ENCODE results near the genes GRM6 and ZNF354C.

DNA sequence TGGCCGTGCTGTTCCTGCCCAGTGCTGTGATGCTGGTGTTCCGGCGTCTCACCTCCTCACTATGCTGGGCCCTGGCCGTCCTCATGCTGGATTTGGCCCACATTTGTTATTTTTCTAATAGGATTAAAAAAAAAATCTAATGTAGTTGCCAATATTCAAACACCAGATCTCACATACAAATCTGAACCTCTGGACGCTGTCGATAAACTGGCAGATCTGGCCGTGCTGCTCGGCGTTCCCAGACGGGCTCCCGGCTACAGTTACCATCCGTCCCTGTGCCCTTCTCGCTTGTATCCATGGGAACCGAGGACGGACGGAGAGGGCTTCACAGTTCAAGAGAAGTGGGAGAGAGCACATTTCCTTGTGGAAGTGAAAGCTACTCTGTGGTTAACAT, 6.2 kb upstream of the DBN1 start:
- RRBS, 2 experiments, result no CpG with 5 or more reads among the region's 16 CpGs

DNA sequence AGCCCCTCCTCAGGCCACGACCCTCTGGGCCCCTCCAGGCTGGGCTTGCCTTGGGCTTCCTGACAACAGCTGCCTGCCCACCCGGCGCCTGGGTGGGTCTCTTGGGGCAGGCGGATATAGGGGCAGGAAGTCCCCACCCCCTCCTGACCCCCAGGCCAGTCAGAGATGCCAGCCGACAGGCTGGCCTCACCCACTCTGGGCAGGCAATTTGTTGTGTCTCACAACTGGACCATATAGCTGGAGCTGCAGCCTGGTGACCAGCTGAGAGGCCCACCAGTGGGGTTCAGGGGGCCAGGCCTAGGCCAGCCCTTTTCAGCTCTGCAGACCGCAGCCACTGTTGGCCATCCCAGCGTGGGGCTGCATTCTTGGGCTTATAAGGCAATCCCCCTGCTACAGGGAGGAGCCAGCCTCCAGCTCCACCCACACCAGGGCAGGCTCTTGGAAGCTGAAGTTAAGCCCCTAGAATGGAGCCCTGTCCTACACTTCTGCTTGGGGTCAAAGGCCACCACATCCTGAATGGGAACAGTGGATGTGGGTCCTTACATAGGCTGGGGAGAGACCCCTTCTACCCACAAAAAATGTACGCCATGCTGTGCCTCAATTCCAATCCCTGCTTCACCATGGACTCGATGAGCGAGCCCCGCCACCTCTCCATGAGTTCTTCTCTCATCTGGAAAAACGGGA, 1.9 kb downstream of the PDLIM7 start:
- RRBS, 2 experiments, result no CpG with 5 or more reads among the region's 12 CpGs

DNA sequence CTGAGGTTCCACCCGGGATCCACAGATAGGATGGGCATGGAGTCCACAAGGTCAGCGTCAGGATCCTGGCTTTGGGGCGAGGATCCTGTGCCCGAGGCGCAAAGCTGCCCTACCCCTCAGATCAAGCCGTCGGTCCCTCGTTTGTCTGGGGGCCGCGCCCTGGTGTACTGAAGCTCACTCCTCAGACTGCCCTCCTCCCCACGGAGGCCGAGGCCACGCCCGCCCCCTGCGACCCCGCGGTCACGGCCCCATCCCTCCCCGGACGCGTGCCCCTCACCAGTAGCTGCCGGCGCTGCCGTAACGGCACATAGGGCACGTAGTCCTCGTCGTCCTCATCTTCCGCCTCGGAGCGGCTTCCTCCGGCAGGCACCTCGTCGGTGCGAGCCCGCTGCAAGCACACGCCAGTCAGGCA, 307 bp downstream of the DDX41 start:
- RRBS, 2 experiments, result 1 to 5% methylated on average over 11 of the region's 37 CpGs

- RRBS, 2 experiments, result no CpG with 5 or more reads among the region's 7 CpGs
These were observed 2.3 kb downstream of the B4GALT7 start for GRCh38 chr5:177602107-177602774.

- RRBS, 2 experiments, result no CpG with 5 or more reads among the region's 9 CpGs
These were observed 5.0 kb downstream of the B4GALT7 start for GRCh38 chr5:177604827-177605502.

- RRBS, 2 experiments, result no CpG with 5 or more reads among the region's 61 CpGs
These were observed 182.9 kb downstream of the B4GALT7 start for GRCh38 chr5:177782638-177783416.

GRCh38 chr5:177939183-177940129, 56.6 kb downstream of the PROP1 start:
- RRBS, 2 experiments, result no CpG with 5 or more reads among the region's 81 CpGs

DNA sequence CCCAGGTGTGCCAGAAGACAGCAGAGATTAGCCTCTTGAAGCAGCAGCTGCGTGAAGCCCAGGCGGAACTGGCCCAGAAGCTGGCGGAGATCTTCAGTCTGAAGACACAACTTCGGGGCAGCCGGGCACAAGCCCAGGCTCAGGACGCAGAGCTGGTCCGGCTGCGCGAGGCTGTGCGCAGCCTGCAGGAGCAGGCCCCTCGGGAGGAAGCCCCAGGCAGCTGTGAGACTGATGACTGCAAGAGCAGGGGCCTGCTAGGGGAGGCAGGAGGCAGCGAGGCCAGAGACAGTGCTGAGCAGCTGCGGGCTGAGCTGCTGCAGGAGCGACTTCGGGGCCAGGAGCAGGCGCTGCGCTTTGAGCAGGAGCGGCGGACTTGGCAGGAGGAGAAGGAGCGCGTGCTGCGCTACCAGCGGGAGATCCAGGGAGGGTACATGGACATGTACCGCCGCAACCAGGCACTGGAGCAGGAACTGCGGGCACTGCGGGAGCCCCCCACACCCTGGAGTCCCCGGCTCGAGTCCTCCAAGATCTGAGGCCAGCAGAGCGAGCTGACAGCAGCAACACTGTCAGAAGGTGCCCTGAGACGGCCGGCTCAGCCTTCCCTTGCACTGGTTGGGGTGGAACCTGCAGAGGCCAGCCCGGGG, 8.3 kb downstream of the N4BP3 start:
- RRBS, 2 experiments, result 77 to 78% methylated on average over 6 to 8 of the region's 33 CpGs

- RRBS, 2 experiments, result no CpG with 5 or more reads among the region's 3 CpGs
These were observed 5.6 kb downstream of the RMND5B start for GRCh38 chr5:178136438-178136878.

GRCh38 chr5:178206985-178207670, 2.8 kb downstream of the HNRNPAB start:
- RRBS, 2 experiments, result no CpG with 5 or more reads among the region's 3 CpGs

DNA sequence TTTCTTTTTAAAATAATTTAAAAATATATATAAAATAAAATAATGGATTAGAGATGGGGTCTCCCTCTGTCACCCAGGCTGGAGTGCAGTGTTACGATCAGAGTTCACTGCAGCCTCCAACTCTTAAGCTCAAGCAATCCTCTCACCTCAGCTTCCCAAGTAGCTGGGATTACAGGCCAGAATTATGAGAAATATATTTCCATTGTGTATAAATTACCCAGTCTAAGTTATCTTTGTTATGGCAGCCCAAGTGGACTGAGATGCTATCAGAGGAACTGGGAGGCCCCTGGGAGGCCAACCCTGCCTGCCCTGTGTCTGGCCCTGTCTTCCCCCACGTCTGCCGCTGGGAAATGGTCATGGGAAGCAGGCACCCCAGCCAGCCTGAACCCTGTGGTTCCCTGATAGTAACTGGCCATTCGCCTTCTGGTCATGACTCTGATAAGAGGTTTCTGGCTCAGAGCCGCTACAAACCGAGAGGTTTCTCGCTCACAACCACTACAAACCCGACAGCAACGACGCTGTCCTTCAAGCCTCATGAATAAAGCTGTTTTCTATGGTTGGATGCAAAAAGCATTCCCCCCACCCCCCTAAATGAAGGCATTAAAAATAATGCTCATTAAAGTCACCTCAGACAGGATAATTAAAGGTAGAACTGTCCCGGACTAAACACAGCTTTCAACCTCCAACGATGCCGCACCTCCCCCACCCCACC, 141.1 kb downstream of the COL23A1 start:
- RRBS, 2 experiments, result no CpG with 5 or more reads among the region's 13 CpGs

GRCh38 chr5:178527185-178527866, 62.9 kb downstream of the COL23A1 start:
- RRBS, 2 experiments, result no CpG with 5 or more reads among the region's 18 CpGs

DNA sequence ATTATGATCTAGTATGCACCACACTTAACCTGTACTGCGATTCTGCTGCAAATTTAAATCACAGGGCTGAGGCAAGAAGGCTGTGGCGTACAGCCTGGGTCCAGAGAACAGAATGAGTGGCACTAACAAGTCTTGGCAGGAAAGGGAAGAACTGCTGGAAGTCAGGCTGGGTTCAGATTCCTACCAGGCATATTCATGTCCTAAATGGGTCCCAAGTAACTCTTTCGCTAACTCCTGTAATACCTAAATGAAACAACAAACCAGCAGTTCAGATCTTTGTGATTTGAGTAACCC, 853 bp upstream of the COL23A1 start:
- RRBS, 2 experiments, result no CpG with 5 or more reads among the region's 3 CpGs

DNA sequence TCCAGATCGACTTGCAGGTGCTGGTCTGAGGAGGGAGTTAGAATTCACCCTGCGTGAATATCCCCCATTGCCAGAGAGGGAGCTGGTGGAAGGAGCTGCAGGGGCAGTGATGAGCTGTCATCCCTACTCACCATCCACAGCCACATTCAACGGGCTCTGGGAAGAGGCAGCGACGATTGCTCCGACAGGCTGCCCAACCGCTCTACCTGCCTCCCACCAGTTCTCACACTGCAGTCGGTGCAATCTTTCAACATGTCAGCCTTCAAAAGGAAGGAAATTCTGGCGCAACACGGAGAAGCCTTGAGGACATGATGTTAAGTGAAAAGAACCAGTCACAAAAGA, 40.9 kb upstream of the CLK4 start:
- RRBS, 2 experiments, result no CpG with 5 or more reads among the region's 10 CpGs

- RRBS, 2 experiments, result no CpG with 5 or more reads among the region's 7 CpGs
These were observed at the start of gene GRM6 for GRCh38 chr5:178995310-178995480. Gene GRM6 (minus strand): TSS chr5:178995320.

DNA sequence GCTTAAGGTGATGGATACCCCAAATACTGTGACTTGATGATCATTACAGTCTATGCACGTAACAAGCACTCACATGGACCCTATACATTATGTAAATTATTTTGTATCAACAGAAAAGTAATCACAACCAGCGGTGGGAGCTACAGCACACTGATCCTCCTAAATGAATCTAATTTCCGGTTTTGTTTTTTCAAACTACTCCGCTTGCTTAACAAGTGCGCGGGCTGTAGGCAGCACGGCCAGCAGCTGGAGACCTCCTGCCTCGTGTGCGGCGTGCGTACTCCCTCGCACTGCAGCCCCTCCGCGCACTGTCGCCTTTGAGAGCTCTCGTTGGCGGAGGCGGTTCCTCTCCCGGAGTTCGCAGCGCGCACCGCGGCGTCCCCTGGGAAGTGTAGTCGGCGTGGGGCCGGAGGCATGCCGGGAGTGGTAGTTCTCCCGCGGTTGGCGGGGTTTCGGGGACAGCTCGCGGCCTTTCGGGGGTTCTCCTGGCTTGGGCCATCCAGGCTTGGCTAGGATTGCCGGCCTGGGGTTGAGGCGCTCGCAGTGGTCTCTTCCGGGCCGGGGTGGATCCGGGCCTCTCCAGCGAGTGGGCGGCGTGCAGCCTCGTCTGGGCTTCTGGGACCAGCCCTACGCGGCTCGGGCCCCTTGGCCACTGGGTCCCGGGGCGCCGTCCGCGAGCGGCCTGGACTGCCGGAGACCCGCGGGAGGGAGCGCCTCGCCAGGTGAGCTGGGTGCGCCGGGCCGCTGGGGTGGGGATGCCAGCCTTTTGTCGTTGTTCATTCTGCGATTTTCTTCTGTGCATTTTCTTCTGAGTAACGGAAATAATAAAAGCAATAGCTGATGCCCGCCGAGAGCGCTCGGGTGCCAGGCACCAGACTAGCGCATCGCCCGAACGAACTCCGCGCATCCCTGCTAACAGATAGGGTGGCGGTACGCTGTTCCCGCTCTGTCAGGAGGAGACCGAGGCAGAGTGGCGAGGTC, at the start of gene ZNF354C:
ZNF354C (plus strand) TSS at position 429 of the 981 bp plus-strand sequence.
- RRBS, 2 experiments, result 19 to 35% methylated on average over 34 of the region's 81 CpGs

GRCh38 chr5:179344604-179345145, 586 bp downstream of the ADAMTS2 start:
- RRBS, 2 experiments, result 24 to 40% methylated on average over 51 of the region's 64 CpGs

DNA sequence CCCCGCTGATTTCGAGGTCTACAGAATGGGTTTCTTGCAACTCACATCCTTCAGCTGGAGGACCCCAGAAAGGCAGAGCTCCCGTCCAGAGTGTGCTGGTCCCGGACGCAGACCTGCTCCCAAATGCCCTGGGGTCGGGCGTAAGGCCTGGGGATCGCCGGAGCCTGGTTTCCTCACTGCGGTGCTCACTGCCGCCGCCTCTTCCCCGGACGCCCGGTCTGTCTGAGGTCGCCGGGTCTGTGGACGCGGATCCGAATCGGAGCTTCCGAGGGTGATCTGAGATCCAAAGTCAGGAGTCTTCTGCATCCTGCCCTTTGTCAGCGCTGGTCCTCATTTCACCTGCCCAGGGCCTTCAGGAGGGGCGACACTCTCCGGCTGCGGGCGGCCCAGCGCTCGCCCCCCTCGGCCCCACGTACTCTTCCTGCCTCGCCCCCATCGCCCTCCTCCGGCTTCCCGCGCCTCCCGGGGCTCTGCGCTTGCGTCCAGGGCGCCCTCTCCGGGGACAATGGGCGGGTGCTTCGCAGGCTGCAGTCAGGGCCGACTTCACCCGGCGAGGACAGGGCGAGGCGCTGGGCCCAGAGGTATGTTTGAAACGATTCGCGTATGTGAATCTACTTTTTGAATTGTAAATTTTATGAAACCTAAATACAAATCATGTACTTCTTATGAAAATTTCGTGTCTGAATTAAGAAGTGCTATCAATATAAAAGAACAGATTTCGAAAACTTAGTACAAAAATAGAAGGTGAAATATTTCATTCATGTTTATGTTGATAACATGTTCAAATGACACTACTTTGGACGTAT, 19.8 kb upstream of the RUFY1 start:
- RRBS, 2 experiments, result 67 to 78% methylated on average over 24 of the region's 54 CpGs

DNA sequence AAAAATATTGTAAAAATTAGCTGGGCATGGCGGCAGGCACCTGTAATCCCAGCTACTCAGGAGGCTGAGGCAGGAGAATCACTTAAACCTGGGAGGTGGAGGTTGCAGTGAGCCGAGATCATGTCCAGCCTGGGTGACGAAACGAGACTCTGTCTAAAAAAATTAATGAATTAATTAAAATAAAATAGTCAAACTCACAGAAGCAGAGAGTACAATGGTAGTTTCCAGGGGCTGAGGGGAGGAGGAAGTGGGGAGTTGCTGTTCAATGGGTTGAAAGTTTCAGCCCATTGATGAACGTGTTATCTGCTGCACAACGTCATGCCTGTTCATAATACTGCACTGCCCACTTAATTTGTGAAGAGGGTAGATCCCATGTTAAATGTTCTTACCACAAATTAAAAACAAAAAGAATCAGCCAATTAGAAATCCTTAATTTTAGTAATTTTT, 16.5 kb upstream of the RUFY1 start:
- RRBS, 2 experiments, result no CpG with 5 or more reads among the region's 6 CpGs

- RRBS, 2 experiments, result no CpG with 5 or more reads among the region's 6 CpGs
These were observed 3.4 kb upstream of the MAML1 start for GRCh38 chr5:179729022-179729760.